ENCODE measurements around a stretch of chr2.

DNA sequence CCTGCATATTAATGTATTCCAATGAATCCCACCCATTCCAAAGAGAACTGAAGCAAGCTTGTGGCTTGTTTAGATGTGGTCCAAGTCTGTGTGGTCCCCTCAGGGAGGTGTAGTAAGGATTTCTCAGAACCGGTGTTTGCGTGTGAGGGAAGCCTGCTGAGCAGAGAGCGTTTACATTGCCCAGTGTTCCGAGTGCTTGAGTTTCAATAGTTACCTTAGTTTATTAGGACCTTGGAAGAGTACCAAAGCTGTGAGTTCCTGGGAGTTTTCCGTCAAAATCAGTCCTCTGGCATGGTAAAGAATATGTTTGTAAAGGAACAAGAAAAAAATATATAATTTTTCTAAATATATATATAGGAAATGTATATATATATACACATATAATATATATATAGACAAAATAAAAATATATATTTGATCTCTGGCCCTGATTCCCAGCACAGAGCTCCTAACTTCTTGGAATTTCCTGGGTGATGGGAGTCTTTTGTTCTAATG lies 24.9 kb upstream of the IL1R1 start:
- PRO-cap, result no peak
- RAMPAGE, long total RNA, 4 experiments, result no peak in any of the 4 experiments

GRCh38 chr2:102142187-102142589 lies 358 bp upstream of the IL1R1 start:
- PRO-cap, result no peak
- RAMPAGE, long total RNA, 4 experiments, result no peak in any of the 4 experiments

- PRO-cap, result no peak
- RAMPAGE, long total RNA, 4 experiments, result no peak in any of the 4 experiments
Observed at GRCh38 chr2:102147869-102148426, 5.4 kb downstream of the IL1R1 start.

GRCh38 chr2:102325216-102325941 lies 14.0 kb downstream of the IL1RL1 start:
- PRO-cap, result no peak
- RAMPAGE, long total RNA, 4 experiments, result no peak in any of the 4 experiments

DNA sequence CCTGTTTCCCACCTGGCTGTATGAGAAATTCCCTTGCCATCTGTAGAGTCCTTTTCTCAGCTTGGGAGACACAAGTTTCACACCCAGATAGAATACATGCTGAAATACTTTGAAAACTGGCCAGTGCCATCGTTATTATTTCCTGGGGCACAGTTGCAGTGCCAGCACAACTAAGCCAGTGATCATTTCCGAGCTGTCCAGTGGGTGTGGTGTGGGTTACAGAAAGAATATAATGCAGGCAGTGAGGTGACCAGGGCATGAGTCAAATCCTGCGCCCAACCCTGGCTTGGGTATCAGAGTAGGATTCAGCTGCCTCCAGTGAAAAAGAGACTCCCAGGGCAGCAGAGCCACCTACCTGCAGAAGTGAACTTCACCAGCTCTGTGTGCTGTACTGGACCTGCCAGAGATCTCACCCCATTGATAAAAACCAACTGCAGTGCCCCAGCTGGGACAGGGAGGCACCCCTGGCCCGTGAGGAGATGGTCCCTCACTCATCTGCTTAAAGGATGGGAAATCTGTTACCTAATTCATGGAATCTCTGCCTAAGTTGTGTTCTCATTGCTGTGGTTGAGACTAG lies 18.0 kb downstream of the SLC9A2 start:
- PRO-cap, result no peak
- RAMPAGE, long total RNA, 4 experiments, result no peak in any of the 4 experiments

DNA sequence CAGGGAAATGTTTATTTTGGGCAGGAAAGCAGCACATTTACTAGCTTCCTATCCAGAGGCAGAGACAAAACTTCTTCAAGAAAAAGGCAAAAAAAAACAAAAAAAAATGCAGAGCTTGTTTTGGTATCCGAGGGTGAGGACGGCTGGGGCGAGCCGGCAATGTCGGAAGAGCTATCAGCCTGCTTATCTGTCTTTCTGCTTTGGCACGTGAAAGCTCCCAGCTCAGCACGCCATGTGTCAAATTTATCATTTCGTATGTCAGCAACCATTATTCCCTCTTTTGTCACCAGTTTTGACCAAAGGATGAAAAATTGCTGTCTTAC lies 532.2 kb upstream of the POU3F3 start:
- PRO-cap, result unidirectional peak, plus-strand start at position 139 of the sequence
- RAMPAGE, long total RNA, 4 experiments, result no peak in any of the 4 experiments

- PRO-cap, result no peak
- RAMPAGE, long total RNA, 4 experiments, result no peak in any of the 4 experiments
Observed at GRCh38 chr2:104704845-104705044, 149.2 kb upstream of the POU3F3 start.

DNA sequence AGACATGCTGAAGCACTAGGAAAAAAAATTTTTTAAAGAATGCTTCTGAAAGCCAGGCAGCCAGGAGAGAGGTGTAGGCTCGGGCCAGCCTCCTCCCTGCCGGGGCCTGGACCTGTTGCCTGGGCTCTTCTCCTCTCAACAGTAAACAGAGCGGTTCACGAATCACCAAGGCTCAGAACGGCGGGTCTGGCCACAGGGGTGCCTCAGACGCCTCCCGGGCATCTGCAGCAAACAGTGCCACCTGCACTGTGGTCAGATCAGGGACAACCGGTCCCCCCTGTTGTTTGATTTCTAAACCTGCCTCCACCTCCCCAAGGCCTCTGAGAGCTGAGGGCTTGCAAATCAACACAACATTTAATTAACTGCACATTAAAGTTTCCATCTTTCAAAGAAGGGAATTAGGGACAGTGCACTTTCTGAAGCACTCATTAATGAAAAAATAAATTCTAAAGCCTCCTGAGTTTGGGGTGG lies 95.5 kb upstream of the POU3F3 start:
- PRO-cap, result no peak
- RAMPAGE, long total RNA, 4 experiments, result no peak in any of the 4 experiments

- PRO-cap, result no peak
- RAMPAGE, long total RNA, 4 experiments, result no peak in any of the 4 experiments
Observed at GRCh38 chr2:104790776-104791243, 63.1 kb upstream of the POU3F3 start.

DNA sequence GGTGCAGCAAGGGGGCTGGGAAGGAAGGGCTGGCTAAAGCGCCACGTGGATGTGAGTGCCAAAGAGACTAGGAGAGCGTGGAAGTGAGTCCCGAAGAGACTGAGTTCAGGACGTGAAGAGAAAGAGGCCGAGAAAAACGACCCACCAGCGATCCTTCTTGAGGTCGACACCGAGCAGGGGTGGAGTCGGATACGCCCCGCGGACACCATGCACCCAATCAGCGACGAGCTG lies 238 bp upstream of the MRPS9 start:
- PRO-cap, result no peak
- RAMPAGE, long total RNA, 4 experiments, result no peak in any of the 4 experiments

DNA sequence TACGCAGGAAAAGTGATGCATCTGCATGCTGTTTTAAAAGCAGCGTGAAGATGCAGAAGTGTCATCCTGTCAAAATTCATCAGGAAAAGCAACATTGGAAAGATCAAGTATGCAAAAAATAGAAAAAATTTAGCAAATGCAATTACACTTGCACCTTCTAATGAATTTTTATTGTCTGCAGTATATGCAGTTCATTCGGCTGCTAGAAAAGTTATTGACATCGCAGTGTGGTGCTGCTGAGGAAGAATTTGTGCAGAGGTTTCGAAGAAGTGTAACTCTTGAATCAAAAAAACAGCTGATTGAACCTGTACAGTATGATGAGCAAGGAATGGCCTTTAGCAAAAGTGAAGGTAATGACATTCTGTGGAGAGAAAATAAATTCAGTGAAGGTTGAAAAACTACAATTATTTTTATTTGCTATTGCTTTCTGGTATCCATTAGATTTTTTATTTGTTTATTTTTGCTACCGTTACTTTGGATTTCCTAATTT lies 54.4 kb downstream of the MRPS9 start:
- PRO-cap, result no peak
- RAMPAGE, long total RNA, 4 experiments, result no peak in any of the 4 experiments

DNA sequence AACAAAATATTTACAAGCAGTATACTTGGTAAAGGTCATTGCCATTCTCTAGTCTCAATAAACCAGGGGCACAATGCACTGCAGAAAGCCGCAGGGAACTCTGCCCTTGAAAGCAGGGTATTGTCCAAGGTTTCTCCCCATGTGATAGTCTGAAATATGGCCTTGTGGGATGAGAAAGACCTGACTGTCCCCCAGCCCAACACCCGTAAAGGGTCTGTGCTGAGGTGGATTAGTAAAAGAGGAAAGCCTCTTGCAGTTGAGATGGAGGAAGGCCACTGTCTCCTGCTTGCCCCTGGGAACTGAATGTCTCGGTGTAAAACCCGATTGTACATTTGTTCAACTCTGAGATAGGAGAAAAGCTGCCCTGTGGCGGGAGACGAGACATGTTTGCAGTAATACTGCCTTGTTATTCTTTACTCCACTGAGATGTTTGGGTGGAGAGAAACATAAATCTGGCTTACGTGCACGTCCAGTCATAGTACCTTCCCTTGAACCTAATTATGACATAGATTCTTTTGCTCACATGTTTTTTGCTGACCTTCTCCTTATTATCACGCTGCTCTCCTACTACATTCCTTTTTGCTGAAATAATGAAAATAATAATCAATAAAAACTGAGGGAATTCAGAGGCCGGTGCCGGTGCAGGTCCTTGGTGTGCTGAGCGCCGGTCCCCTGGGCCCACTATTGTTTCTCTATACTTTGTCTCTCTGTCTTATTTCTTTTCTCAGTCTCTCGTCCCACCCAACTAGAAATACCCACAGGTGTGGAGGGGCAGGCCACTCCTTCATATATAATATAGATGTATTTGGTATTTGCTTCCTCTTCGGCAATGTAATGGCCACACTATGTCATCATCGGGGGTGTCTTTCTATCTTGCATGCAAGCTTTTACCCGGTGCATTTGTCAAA lies 26.7 kb upstream of the FHL2 start:
- PRO-cap, result no peak
- RAMPAGE, long total RNA, 4 experiments, result no peak in any of the 4 experiments

DNA sequence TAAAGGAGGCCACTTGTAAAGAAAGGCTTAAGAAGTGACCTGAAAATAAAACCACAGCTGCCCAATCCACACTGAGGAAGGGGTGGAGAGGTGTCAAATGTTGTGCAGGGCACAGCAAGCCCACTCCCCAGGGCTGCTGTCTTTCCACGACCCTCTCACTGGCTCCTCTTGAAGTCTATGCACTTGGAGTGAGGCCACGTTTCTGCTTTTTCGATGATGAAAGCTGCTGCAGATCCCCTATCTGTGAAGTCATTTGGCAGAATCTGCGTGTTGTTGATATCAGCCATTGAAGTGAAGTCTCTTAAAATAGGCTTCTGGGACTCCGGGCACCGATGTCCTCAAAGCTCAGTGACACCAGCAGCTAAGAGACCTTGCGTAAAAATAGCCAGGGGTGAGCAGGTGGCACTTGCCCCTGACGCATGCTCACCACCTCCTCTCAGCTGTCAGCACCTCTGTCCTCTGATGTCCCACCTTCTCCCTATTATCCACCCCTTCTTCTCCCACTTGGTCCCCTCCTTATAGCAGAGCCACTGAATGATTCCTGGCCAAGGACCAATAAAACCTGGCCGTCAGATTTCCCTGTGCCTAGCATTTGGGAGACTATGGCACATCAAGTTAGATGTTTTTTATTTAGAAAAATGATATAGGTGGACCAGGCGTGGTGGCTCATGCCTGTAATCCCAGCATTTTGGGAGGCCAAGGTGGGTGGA lies 89.5 kb upstream of the FHL2 start:
- PRO-cap, result no peak
- RAMPAGE, long total RNA, 4 experiments, result no peak in any of the 4 experiments

- PRO-cap, result no peak
- RAMPAGE, long total RNA, 4 experiments, result no peak in any of the 4 experiments
Observed at GRCh38 chr2:105498260-105498763, 99.5 kb upstream of the FHL2 start.

DNA sequence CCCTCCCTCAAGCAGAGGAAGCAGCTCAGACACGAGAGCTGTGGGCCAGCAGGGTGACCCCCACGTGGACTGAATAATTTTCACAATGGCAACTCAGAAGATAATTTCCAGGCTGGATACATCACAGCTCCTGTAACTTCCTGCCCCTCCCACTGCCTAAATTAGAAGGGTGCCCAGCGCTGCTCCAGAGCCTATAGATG lies 25.8 kb upstream of the NCK2 start:
- PRO-cap, result no peak
- RAMPAGE, long total RNA, 4 experiments, result no peak in any of the 4 experiments

DNA sequence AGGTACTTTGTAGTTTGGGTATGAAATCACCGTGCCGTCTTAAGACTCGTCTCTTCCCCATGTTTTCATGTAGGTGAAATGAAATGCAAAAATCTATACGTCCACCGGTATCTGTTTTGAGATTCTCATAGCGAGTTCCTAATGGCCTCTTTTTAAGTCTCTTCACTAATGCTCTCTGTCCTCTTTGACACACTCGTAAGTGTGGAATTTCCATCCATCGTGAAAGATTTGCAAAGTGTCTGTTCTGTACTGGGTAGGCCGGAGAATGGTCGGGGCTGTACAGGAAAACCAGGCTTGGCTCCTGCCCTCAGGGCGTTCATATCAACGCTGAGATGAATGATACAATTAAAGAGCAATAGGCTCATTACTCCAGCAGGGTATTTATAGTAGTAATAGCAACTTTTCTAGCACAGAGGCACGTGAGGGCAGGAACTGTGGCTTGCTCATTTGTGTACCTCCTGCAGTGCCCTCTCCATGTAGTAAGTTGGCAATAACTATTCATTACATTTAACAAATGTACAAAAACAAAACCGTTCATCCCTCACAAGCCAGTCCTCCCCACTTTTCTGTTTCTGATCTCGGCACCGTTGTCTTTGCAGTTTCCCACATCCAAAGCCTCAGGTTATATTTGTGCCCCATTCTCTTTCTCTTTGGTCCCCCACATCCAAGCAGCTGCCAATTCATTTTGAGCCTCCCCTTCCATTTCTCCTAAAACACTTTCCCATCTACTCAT lies 5.3 kb upstream of the NCK2 start:
- PRO-cap, result no peak
- RAMPAGE, long total RNA, 4 experiments, result no peak in any of the 4 experiments

DNA sequence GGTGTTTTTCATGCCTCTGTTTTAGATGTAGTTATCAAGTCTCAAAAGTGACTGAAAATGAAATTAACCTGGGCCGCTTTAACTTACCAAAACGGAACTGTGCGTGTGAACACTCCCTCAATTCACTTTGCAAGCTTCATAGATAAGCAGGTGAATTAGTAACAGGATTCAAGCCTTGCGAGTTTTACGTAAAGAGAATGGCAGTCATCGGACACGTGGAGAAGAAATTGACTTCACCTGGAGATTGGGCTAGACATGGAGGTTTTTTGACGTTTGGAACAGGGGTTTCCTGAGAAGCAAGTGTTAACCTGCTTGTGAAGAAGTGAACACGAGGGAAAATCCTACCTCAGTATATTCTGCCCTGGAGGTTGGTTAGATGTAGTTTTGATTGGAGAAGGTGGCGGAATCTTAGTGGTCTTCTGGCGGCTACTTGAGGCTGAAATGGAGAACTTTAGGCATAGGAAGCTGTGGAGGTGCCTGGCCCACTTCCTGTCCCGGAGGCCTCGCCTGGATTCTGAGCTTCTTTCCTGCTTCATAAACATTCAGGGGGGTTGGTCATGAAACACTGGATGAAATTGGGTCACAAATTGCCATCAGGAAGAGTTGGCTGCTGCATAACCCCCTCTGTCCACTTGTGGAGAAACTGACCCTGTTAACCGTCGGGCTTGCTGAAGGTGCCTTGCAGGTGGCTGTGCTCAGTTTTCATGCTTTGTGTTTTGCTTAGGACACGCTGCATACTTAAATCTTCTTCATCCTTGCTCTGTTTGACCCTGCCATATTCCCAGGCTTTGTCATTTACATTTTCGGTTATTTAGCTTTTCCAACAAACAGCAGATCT lies 1.9 kb downstream of the NCK2 start:
- PRO-cap, result no peak
- RAMPAGE, long total RNA, 4 experiments, result no peak in any of the 4 experiments

DNA sequence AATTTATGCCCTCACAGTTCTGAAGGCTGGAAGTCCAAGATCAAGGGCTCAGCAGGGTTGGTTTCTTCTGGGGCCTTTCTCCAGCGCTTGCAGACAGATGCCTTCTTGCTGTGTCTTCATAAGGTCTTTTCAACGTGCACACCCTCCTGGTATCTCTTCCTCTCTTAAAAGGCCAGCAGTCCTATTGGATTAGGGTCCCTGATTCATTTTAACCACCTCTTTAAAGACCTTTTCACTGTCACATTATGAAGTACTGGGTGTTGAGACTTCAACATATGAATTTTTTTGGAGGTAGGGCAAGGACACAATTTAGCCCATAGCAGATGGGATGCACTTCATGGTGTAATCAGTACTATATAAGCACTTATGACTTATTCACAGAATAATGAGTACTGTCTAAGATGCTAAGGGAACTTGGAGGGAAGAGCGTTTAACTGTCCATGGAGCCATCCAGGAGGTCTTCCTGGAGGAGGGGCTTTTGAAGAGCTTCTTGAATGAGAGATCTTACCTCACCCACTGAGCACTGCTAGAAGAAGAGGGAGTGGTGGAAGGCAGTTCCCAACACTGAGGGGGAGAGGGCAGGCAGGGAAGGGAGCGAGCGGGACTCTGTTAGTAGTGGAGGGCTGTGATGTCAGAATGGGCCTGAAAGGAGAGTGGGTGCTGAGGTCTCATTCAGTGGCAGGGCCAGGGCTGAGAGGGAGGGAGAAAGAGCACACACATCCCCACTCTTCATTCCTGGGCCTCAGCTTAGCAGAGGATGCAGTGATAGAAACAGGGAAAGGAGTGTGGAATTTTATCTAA lies 64.8 kb downstream of the NCK2 start:
- PRO-cap, result no peak
- RAMPAGE, long total RNA, 4 experiments, result no peak in any of the 4 experiments

GRCh38 chr2:105825544-105826186 lies 81.0 kb downstream of the NCK2 start:
- PRO-cap, result no peak
- RAMPAGE, long total RNA, 4 experiments, result no peak in any of the 4 experiments

DNA sequence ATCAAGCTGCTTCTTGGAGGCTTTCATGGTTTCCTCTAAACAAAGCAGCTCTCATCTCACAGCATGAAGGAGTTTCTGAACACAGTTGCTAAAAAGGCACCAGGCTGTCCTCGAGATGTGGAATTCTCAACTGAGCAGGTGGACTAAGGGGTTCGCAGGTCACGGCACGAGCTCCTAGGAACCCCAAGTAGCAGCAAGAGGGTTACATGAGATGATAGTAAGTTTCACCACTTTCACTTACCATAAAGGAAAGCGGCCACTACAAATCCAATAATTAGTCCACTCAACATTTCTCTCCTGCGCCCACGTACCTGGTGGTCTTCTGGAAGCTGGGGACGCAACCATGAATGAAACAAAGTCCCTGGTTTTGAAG lies 44.9 kb downstream of the ECRG4 start:
- PRO-cap, result no peak
- RAMPAGE, long total RNA, 4 experiments, result no peak in any of the 4 experiments